HL-60 (cell line): ENCODE data around the genes POLR2J2, NAPEPLD, DNAJC2 and RELN.

- RRBS, result no CpG with 5 or more reads among the region's 9 CpGs
Measured at GRCh38 chr7:101832096-101832501, 14.7 kb downstream of the CUX1 start.

- RRBS, result no CpG with 5 or more reads among the region's 14 CpGs
Measured at GRCh38 chr7:101858844-101859544, 41.6 kb downstream of the CUX1 start.

- RRBS, result no CpG with 5 or more reads among the region's 15 CpGs
Measured at GRCh38 chr7:101902787-101903452, 85.5 kb downstream of the CUX1 start.

- RRBS, result no CpG with 5 or more reads among the region's 4 CpGs
Measured at GRCh38 chr7:101912701-101912900, 95.2 kb downstream of the CUX1 start.

DNA sequence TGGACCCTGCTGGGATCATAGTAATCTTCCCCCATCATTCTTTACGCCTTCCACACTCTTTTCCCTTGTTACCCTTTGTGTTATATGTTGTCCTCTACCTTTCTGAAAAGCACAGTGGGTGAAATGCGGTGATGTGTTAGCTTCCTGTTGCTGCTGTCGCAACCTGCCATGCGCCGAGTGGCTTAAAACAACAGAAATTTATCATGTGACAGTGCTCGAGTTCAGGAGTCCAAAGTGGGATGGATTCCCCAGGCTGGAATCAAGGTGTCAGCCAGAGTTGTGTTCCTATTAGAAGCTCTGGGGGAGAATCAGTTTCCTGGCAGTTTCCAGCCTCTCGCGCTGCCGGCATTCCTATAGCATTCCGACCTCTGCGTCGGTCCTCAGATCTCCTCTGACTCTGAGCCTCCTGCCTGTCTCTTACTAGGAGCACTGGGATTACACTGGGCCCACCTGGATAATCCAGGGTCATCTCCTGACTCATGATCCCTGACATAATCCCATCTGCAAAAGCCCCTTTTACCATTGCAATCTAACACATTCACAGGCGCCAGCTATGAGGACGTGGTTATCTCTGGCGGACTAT, 207.4 kb downstream of the CUX1 start:
- RRBS, result no CpG with 5 or more reads among the region's 15 CpGs

DNA sequence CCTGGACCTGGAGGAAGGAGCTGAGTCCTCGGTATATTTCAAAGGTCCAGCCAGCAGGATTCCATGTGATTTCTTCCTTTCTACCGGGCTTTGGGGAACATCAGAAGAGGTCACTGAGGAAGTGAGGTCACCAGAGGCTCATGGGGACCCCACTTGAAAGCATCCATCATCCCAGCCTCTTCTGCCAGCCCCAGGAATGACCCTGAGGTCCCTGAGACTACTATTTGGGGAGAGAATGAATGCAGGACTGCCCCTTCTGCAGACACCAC, 12.9 kb downstream of the SH2B2 start:
- RRBS, result no CpG with 5 or more reads among the region's 2 CpGs

- RRBS, result no CpG with 5 or more reads among the region's 22 CpGs
Measured at GRCh38 chr7:102403755-102405193, 8.1 kb downstream of the PRKRIP1 start.

GRCh38 chr7:102630630-102631153, 11.9 kb downstream of the UPK3BL1 start:
- RRBS, result no CpG with 5 or more reads among the region's 10 CpGs

DNA sequence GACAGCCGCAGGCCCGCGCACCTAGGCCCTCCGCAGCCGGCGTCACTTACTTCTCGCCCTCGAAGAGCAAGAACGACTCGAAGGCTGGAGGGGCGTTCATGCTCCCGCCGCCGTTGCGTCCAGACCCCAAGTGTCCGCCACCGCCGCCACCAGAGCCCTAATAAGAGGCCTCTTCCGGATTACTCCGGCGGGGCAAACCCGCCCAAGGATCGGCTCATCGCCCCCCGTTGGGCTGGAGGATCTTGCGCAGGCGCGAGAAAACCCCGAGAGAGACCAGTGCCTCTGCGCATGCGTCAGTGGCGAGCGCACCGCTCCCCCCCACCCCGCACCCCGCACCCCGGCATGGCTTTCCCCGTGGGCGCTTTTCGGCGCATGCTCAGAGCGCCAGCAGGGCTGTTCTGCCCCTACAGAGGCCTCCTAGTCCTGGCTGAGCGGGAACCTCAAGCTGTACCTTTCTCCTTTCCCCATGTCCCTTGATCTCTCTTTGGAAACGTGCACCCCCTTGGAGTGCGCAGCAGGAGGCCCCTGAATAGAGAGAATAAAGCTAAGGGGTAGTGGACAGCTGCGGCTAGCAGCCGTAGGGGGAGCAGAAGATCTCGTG, at the start of gene POLR2J2:
POLR2J2 (minus strand) TSS at position 162 of the 601 bp plus-strand sequence.
- RRBS, result no CpG with 5 or more reads among the region's 48 CpGs

- RRBS, result no CpG with 5 or more reads among the region's 10 CpGs
Measured at GRCh38 chr7:102781471-102782206, 32.8 kb downstream of the FAM185A start.

DNA sequence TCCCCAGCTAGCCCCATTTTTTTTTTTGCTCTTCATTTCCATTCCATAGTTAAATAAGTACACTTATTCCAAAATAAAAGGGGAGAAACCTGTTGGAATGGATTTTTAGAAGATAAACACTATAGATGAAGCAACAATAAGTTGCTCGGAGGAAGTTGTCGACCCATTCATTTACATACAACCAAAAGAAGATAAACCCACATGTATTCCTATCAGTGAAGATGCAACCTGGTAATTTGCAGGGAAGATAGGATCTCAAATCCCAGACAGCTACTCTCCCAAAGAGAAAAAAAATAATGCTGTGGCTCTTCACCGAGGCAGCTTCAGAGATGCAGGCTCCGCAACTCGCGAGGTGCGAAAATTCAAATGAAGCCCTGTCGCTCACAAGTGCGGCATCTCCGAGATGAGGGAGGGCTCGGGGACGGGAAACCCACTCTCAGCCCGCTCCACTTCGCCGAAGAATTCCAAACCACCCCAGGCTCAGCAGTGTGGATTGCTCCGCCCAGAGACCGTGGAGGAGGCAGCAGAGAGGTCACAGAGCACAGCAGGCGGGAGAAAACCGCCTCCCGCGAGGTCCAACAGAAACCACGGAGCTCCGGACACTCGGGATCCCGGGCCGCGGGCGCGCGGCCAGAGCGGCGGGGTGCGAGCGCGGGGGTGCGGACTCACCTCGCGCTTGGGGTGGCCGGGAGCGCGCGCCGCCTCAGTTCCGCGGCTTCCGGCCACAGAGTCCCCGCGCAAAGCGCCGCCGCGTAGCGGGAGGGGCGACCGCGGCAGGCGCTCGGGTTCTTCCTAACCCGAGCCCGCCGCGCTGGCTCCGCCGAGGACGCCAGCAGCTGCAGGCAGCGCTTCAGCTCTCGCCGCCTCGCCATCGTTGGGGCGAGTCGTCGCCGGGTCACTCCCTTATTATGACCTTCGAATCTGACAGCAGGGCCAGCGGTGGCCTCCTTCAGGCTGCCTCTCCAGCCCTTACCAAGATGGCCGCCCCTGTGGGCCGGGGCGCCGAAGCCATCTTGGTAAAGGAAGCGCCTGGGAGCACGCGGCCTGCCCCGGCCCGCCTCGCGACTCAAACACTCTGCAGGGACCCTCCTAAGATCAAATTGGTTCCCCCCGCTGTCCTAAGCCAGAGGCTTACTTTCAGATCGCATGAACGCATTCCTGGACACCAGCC, at the start of gene NAPEPLD:
NAPEPLD (minus strand) TSS at position 490 of the 1,171 bp plus-strand sequence.
- RRBS, result 2% methylated on average over 24 of the region's 90 CpGs

DNA sequence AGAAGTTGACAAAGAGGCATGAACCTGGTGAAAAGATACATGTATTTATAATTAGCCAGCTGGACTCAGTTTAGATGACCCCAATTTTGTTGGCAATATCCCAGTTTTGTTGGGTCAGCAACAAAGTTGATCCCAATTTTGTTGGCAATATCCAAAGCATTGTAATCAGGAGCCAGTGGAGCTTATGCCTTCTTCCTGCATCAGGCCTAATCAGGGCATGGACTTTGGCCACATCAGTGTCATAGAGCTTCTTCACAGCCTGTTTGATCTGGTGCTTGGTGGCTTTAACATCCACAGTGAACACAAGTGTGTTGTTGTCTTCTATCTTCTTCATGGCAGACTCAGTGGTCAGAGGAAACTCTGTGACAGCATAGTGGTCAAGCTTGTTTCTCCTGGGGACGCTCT, 3.0 kb upstream of the NAPEPLD start:
- RRBS, result no CpG with 5 or more reads among the region's 1 CpG

- RRBS, result no CpG with 5 or more reads among the region's 8 CpGs
Measured at GRCh38 chr7:103308053-103308496, 10.8 kb downstream of the PMPCB start.

DNA sequence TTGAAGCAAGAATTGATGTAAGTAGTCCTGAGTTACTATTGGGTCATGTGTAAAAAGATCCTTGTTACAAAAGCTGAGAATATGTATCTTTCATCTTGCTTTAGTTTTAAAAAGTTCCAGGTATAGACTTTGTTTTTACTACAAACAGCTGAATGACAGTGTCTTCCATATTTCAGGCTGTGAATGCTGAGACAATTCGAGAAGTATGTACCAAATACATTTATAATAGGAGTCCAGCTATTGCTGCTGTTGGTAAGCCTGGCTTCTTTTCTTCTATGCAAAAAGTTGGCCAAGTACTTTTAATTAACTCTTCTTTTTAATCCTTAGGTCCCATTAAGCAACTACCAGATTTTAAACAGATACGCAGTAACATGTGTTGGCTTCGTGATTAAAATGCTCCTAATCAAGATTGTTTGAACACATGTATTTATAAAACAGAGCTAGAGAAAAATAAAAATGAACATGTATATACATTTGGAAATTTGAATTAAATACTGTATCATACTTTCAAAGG, 14.7 kb downstream of the PMPCB start:
- RRBS, result no CpG with 5 or more reads among the region's 3 CpGs

DNA sequence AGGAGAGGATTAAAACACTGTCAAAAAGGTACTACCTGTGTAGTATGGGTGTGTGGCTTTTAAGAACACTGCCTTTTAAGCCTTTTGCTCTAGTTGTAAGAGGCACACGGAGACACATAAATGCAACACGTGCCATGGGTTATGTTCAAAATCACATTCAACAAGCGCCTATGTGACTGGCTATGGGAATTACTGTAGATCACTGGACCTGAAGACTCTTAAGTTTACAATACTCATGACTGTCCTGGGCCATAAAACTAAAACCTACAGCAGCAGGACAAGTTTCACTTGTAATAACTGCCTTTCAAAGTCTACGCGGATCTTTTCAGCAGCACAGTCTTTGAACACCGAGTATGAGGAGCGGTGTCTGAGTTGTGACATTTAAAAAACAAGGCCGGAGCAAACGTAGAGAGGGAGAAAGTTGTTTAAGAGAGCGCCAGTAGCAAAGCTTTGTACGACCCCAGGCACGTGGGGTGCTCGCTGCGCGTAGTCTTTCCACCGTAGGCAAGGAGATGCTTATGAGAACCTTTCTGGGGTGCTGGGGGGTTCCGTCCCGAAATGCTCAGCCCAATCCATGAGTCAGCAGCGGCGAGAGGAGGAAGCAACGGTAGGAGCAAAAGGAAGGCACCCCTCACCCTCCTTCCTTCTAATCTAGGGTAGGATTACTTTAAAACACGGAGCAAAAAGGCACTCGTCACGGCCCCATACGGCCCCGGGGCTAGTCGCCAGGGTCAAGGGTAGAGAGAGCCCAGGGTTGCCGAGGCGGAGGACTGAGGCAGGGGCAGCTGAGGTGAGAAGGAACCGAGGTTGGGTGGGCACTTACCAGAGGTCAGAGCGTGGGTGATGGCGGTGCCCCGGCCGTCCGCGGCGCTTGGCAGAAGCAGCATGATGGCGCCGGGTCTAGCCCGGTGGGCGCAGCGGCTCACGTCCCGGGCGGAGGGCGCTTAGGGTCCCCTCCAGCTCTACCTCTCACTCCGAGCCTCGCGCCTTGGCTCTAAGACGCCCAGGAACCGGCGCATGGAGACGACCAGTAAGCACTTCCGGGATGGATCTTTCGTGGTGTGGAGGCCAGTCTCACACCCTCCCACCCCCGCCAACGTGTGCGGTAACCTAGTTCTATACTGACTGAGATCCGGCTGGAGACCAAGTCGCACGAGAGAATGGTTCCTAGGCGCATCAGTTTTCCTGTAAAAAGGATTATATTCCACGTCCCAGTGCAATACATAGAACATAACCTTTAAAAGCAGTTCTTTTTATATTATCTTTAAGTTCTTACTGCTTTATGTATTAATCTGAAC, at the start of gene DNAJC2:
DNAJC2 (minus strand) TSS at position 1,032 of the 1,298 bp plus-strand sequence.
- RRBS, result 3% methylated on average over 18 of the region's 63 CpGs

GRCh38 chr7:103989471-103990369, at the start of gene RELN:
RELN (minus strand) TSS chr7:103989658.
- RRBS, result 12% methylated on average over 34 of the region's 118 CpGs

DNA sequence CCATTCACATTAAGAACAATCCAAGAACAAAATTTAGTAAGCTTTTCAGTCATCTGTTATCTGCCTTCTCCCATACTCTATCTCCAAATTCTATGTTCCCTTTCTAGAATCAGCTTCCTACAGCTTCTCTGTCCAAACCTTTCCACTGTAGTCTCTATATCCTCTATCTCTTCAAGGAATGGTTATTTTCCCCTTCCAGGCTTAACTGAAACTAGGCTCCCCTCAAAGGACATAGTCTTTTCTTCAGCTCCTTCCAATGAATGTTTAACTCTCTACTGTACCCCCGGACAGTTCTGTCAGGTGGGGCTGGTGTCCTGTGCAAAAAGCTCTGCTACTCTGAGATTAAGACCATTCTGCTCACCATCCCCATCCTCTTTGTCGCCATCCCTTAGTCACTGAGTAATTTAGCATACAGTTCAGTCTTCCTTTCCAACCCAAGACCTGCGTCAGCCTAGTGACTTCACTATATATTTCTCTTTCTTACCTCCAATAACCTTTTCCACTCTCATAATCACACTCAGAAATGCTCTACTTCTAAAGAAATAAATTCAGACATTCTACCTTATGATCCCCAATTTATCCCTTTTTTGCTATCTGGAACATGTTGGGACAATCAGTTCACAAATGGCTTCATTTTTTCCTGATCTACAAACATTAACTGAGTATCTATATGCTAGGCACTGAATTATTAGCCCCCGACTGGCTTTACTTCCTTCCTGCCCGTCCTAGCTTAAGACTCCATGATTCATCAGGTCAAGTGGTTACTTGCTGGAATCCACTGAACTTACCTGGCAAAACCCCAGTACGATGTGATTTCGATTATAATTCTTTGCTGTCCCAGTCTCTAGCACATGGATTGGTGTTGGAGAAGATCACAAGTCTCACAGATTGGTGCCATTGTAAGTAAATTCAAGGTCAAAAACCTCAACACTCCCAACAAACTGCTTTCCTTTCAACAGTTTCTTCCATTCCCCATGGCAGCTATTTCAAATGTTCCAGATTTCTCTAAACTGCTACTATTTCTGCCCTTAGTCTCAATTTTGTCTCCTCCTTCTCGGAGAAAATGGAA, 77.3 kb downstream of the ORC5 start:
- RRBS, result no CpG with 5 or more reads among the region's 8 CpGs

DNA sequence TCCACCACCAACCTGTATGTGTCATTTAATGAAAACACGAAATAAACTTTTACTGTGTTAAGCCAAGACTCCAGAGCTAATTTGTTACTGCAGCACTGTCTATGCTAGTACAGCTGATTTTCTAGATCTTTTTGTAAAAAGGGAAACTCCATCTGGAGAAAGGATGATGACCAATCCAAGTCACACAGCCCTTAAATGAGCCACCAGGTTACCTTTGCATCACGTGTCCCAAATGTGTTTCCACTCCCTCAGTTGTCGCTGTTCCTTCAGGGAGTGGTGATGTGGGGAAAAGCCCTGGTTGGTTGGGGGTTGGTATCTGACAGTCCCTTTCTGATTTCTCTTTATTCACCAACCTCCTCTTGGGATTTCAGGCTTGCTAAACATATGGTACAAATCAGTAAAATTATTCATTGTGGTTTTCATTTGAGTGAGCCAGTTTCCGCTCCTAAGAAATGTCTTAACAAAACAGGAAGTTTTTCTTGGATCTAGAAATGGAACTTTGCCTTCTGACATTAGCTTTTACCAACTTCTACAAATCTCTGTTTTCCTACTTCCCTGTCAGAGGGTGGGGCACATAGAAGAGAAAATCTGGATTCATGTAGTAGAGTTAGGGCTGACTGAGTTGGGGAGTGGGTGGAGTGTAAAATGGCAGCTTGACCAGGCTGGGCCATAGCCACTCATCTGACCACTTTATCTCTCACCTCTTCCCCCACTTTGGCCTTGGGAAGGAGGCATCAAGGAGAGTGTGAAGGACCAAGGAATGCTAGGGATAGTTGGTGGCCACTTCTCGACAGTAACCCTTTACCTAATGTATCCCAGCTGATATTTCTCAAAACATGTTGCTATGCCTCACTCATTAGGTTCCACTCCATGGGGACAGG, 40.0 kb upstream of the KMT2E start:
- RRBS, result no CpG with 5 or more reads among the region's 5 CpGs

GRCh38 chr7:104983578-104984606, 30.1 kb upstream of the KMT2E start:
- RRBS, result 2% methylated on average over 10 of the region's 62 CpGs